Cardiac muscle cell (in vitro differentiated cells and primary cell): ENCODE data around the genes LYRM9, NLK and FOXN1.

DNA sequence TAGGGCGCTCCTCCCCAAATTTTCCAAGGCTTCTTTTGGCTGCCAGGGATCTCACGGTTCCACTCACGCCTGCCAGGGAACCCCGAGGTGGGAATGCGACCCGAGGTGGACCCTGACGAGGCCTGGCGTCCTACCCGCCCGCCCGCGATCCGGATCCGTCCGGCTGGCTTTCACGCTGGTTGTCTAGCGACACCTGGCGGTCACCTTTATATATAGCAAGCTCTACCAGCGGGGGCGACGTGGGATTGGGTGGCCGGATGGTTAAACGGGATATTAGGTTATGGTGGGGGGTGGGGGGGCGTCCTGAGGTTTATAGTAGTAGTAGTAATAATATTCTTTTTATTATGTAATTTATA, 136.8 kb downstream of the KCNJ12 start:
- RAMPAGE, long total RNA: no peak
- RRBS: 3% methylated on average over 7 of the region's 24 CpGs

- RAMPAGE, long total RNA: no peak
- RRBS: no CpG with 5 or more reads among the region's 13 CpGs
These were observed 79.5 kb upstream of the KCNJ18 start for GRCh38 chr17:21612796-21613289.

DNA sequence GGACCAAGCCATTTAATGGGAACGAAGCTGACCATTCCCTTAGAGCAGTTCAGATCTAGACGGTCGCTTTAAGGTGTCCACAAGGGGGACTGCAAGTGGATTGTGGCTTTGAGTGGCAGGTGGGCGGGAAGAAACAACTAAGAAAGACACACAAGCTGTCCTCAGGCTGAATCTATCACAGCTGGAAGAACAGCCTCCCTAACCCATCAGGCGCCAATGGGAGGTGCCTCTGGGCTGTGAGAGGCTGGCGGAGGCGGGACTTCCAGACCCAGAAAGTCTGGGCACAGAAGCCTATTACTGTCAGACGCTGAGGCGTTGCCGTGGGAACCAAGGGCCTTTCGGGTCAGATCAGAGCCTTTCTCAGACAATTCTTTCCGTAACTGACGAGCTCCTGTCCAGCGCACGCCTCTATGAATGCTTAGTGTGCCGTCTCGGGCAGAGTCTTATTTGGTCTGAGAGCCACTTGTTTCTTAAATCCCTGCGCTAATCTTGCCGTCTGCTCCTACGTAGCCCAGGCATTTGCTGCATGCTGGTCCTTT, 618.4 kb downstream of the KCNJ18 start:
- RAMPAGE, long total RNA: no peak
- RRBS: no CpG with 5 or more reads among the region's 20 CpGs

DNA sequence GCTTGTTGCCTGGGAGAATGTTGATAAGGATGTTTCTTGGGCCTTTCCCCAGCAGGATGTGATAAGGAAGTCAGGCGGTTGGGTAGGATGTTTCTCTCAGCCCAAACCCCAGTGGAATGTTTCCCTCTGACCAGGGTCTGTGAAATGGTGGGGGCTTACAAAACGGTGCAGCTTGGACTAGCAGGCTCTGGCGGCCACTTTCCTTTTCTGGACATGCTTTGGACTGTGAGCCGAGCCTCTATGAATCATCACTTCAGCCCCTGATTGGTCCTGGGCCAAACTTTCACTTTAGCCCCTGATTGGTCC, 630.7 kb downstream of the KCNJ18 start:
- RAMPAGE, long total RNA: no peak
- RRBS: no CpG with 5 or more reads among the region's 4 CpGs

DNA sequence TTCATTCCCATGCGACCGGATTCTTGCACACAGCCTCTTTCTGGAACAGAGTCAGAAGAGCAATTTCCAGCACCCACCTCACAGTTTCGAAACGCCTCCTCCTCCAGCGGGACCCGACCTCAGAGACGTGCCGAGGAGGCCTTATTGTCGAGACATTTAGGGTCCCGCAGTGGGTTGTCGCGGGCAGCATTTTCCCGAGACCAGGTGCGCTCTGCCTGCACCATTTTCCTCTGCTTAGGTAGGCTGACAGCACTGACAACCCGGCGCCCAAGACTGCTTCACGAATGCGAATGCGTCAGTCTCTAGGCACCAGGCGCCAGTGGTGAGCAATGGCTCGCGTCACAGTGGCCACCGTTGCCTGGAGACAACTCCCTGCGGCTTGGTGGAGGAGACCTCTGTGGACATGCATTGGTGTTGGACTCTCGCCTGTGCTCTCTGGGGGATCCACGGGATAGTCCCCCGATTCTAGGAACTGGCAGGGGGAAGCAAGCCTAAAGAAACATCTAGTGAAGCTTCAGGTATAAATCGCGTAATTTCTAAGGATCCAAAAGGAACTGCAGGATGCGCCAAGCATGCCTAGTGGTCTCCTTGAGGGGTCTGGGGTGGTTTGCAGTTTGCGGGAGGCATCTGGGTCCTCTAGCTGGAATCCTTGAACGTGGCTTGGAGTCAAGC, 1000.2 kb downstream of the KCNJ18 start:
- RAMPAGE, long total RNA: no peak
- RRBS: no CpG with 5 or more reads among the region's 32 CpGs

GRCh38 chr17:27276565-27277341, 17.2 kb upstream of the WSB1 start:
- RAMPAGE, long total RNA: no peak
- RRBS: no CpG with 5 or more reads among the region's 18 CpGs

DNA sequence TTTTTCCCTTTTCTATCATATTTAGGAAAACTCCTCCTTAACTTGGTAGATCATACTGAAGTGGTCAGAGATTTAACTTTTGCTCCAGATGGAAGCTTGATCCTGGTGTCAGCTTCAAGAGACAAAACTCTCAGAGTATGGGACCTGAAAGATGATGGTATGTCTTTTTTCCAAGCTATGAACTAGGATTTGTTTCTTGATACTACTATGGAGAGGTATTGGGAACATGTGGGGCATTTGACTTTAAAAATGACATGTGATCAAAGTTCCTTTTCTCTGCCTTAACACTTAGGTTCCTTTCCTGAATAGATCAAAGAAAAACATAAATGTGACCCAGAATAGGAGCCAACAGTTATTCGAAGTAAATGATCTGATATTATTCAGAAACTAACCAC, 10.8 kb downstream of the WSB1 start:
- RAMPAGE, long total RNA: no peak
- RRBS: no CpG with 5 or more reads among the region's 1 CpG

GRCh38 chr17:27323621-27324164, 29.8 kb downstream of the WSB1 start:
- RAMPAGE, long total RNA: no peak
- RRBS: no CpG with 5 or more reads among the region's 7 CpGs

GRCh38 chr17:27506427-27506769, 50.1 kb downstream of the KSR1 start:
- RAMPAGE, long total RNA: no peak
- RRBS: no CpG with 5 or more reads among the region's 6 CpGs

GRCh38 chr17:27648801-27649456, 17.9 kb downstream of the LGALS9 start:
- RAMPAGE, long total RNA: no peak
- RRBS: no CpG with 5 or more reads among the region's 11 CpGs

DNA sequence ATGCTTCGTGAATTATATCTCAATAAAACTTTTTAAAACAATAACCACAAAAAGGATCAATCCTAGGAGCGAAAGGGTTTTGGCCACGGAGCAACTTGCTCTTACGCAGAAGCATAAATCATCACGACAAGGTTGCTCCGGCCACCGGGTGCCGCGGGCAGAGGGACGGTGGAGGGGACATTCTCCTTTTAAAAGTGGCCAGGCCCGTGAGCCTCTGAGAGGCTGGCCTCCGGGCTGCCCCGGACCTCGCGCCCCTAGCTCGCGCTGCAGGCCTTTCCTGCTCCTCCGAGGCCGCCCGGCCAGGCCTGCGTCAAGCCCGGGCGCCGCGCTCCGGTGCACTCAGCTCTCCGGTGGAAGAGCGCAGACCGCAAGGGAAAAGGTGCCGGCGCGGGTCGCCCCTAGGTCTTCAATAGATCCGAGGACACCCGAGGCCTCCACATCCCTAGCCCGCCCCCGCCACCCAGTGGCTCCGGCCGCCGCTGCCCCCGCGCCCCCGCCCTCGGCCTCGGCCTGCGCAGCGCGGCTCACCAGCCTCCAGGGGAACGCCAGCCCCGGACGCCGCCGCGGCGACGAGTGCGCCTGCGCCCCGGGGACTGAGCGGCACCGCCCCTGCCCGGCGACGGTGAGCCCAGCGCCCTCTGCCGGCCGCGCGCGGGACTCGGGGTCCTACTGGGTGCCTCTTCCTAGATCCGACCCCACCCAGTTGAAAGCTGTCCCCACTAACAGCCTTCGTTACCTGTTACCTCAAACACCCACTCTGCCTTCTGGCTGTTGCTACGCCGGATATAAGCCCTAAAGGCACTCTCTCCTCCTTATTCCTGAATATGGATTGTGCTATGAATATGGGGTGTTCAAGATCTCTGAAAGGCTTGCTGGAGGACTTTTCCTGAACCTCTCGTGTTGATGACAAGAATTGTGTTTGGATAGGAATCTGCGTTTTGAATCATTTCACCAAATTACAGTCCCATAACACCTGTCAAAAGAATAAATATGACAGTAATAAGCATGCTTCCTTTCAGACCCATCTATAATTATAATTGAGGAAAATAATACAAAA, at the start of gene LYRM9:
Gene LYRM9, minus strand, starts transcription at position 577 of the 1,057 bp plus-strand sequence.
- RAMPAGE, long total RNA: start-site peak on the minus strand centred at position 561 of the sequence, 16 bp wide, 60 and 58 reads in 2 replicates
- RRBS: 2% methylated on average over 44 of the region's 77 CpGs

DNA sequence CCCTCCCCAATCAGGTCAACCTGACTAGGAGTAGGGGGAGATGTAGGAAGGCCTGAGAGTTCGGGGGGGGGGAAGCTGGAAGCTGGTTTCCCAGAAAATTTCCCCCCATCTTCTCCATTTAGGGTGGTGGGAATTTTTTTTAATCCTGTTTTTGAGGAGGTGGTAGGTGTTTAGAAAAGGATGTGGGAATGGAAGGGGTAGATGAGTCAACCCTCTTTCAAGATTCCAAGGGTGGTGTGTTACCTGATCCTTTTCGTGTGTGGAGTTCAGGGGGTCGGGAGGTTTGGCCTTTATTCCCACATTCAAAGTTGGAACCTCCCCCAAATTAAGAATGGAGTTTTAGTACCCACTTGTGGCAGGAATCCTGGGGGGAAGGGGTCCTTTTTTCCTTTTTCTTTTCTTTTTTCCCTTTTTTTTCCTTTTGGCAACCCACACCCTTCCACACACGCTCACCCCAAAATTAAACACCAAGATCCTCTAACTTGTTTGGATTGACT, at the start of gene NLK:
Gene NLK, plus strand, starts transcription at position 419 of the 497 bp plus-strand sequence.
- RAMPAGE, long total RNA: no peak
- RRBS: no CpG with 5 or more reads among the region's 4 CpGs

DNA sequence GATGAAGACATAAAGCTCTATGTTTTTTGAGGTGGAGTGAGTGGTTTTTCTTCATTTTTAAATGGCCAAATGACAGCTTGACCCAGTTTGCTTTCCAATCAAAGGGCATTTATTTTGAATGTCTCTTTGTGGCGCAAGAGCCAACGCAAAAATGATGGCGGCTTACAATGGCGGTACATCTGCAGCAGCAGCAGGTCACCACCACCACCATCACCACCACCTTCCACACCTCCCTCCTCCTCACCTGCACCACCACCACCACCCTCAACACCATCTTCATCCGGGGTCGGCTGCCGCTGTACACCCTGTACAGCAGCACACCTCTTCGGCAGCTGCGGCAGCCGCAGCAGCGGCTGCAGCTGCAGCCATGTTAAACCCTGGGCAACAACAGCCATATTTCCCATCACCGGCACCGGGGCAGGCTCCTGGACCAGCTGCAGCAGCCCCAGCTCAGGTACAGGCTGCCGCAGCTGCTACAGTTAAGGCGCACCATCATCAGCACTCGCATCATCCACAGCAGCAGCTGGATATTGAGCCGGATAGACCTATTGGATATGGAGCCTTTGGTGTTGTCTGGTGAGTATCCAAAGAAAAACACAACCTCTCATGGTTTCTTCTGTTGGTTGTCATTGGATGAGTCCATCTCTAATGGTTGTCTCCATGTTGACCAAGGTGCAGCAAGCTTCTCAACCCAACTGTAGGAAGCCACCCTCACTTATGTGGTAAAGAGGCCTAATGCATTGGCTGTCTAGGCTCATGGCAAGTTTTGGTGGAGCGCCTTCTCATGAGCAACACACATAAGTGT, 481 bp downstream of the NLK start:
- RAMPAGE, long total RNA: no peak
- RRBS: 94% methylated on average over 5 of the region's 18 CpGs

DNA sequence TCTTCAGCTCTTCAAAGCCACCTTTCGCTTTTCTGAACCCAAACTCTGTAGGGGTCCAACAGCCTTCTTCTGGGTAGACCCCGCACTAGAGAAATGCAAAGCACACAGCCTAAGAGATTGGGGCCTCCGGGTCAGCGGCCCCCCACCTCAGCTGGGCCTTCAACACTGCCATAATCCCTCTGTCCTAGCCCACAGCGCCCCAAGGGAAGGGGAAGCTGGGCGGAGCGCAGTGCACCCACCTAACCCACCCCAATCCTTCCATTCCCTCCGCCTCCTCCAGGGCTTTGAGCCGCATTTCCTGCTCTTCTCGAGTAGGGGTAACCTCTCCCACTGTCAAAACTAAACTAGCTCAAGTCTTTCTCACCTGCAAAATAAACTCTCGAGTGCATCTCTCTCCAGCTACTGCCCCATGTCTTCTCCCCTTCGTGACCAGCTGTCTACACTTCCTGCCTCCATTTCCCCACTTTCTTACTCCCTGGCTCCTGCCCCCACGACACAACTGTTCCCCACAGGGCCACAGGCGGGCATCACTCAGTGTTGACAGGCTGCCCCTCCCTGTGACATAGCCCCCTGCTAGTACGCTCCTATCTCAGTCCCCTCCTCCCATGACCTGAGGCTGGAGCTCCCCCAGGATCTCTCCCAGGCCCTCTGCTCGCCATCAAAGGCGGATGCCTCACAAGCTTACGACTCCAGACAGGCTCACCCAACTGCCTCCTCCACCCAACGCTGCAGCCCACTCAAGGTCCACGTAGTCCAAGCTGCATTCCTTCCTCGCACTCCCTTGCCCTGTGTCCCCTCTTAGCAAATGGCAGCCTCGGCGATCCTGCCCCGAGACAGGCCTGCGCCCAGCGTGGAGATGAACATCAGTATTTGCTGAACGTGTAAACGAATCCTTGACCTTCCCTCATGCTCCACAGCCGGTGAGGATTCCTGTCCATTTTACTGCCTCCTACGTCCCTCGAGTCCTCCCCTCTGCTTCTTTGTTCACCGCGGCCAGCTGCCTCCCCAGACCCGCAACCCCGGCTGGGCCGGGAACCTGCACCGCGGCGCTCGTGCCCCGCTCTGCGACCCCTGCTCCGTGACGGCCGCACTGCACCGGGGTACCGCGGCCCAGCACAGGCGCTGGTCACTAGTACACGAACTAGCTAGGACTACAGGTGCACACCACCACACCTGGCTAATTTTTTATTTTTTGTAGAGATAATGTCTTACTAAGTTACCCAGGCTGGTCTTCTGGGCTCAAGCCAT, 1.1 kb upstream of the TMEM97 start:
- RAMPAGE, long total RNA: no peak
- RRBS: 2% methylated on average over 17 of the region's 50 CpGs

DNA sequence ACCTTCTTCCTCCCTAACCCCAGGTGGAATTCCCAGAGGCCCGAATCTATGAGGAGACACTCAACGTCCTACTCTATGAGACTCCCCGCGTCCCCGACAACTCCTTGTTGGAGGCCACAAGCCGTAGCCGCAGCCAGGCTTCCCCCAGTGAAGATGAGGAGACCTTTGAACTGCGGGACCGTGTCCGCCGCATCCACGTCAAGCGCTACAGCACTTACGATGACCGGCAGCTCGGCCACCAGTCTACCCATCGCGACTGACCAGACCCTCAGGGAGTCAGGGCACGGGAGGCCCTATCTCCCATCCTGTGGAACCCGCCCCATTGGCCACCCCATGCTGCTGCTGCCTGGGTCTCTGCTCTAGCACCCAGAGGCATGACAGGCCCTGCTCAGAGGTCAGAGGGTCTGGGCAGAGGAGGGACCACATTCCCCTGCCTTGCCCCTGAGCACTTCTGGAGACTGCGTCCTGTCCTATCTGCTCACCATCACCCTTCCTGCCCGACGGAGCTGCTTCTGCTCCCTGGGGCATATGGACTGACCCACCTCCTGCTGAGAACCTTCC, 8.9 kb downstream of the TNFAIP1 start:
- RAMPAGE, long total RNA: no peak
- RRBS: no CpG with 5 or more reads among the region's 23 CpGs

- RAMPAGE, long total RNA: no peak
- RRBS: no CpG with 5 or more reads among the region's 37 CpGs
These were observed 13.6 kb downstream of the SARM1 start for GRCh38 chr17:28384986-28385531.

- RAMPAGE, long total RNA: no peak
- RRBS: no CpG with 5 or more reads among the region's 4 CpGs
These were observed 2.1 kb downstream of the SLC46A1 start for GRCh38 chr17:28403900-28404279.

DNA sequence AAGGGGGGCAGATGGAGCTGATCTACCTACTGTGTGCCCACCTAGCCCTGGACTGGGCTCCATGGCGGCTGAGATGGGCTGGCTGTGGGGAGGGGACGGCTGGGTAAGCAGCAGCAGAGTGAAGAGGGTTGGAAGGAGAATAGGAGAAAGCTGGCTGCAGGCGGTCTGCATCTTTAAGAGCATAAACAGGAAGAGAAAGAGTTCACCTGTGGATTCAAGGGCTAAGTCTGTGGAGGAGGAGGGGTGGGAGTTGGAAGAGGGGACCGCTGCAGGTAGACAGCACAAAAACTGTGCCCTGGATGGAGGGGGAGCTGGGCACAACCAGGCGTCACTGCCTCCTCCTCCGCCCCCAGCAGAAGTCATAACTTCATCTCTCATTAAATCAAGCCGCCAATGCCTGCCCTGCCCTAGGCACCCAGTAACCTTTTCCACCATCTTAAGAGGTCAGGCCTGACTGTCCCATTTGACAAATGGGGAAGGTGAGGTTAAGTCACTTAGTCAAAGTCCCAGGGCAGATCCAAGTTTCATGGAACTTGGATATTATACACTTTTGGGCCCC, 726 bp downstream of the SLC13A2 start:
- RAMPAGE, long total RNA: no peak
- RRBS: no CpG with 5 or more reads among the region's 7 CpGs

- RAMPAGE, long total RNA: no peak
- RRBS: 67% methylated on average over 8 of the region's 22 CpGs
These were observed at the start of gene FOXN1 for GRCh38 chr17:28506153-28506546. FOXN1 (plus strand) TSS chr17:28506348.

GRCh38 chr17:28547242-28548132, 4.9 kb downstream of the UNC119 start:
- RAMPAGE, long total RNA: no peak
- RRBS: 94% methylated on average over 4 of the region's 31 CpGs